Testis (tissue), 5 donors: ENCODE measurements around a stretch of chr1.

DNA sequence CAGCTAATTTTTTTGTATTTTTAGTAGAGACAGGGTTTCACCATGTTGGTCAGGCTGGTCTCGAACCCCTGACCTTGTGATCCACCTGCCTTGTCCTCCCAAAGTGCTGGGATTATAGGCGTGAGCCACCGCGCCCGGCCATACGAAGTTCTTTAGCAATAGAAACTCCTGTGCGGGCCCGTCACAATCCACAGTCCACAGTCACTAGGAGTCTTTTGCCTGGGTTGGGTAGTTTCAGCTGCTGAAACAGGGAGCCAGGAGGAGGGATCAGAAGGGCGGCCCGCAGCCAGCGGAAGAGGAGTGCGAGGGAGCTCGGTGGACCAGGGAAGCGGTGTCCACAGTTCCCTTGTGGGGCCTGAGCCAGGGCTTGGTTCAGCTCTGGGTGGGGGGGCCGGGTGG lies 17.9 kb upstream of the HSPG2 start:
- PRO-cap, 3 experiments, result peak in 1 of 3 experiments; most common plus-strand start position 309 of the sequence (in 1)
- RAMPAGE, long total RNA, 2 experiments, result no peak in any of the 2 experiments
- RRBS, result no CpG with 5 or more reads among the region's 15 CpGs

GRCh38 chr1:22055392-22055947 lies 3.0 kb downstream of the CDC42 start:
- PRO-cap, 3 experiments, result no peak in any of the 3 experiments
- RAMPAGE, long total RNA, 2 experiments, result no peak in any of the 2 experiments
- RRBS, result no CpG with 5 or more reads among the region's 7 CpGs

GRCh38 chr1:22092081-22092990 lies 39.8 kb downstream of the CDC42 start:
- PRO-cap, 3 experiments, result no peak in any of the 3 experiments
- RAMPAGE, long total RNA, 2 experiments, result no peak in any of the 2 experiments
- RRBS, result no CpG with 5 or more reads among the region's 3 CpGs

DNA sequence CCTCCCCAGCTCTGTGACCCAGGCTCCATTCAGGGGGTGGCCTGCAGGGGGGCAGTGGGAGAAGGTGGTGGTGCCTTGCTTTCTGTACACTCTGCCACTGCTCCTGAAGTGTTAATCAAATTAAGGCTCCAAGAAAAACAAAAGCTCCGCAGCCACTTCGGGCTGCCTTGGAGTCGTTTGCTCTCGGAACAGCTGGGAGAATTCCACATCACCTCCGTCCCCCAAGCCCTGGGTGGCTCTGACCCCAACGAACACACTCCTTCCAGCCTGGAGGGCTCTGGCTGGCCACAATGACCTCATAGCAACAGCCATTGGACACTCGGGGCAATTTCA lies 1.5 kb downstream of the WNT4 start:
- PRO-cap, 3 experiments, result no peak in any of the 3 experiments
- RAMPAGE, long total RNA, 2 experiments, result no peak in any of the 2 experiments
- RRBS, result no CpG with 5 or more reads among the region's 7 CpGs

- PRO-cap, 3 experiments, result no peak in any of the 3 experiments
- RAMPAGE, long total RNA, 2 experiments, result no peak in any of the 2 experiments
- RRBS, result no CpG with 5 or more reads among the region's 15 CpGs
Measured at GRCh38 chr1:22162976-22163578, 20.2 kb upstream of the WNT4 start.

DNA sequence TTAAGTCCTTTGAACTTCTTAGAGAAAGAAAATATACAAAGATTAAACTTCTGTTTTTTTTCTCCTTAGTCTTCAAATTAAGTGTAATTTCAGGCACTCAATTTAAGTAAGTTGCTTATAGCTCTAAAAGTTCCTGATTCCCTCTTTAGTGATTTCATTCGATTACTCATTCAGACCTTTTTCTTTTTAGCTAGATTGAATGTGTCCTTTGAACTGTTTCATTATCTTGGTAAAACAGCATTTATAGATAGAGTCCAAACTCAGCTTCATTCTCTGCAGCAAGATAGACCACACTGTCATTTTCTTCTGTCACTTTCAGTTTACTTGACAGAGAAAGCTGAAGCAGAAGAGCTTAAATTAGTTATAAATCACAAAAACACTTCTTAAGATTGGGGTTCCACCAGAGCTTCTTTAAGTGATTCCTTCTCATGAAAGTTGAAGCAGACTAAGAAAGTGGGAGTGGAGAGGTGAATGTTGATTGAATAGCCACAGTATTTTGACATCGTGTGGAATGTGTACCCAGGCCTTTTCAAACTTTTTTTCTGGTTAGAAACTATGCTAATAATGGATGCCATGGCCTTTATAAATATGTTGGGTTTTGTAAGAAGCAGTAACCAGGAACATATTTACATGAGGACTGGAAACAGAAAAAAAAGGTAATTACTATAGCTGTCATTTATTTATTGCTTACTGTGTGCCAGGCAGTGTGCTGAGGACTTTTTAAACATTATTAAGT lies 52.2 kb downstream of the ZBTB40 start:
- PRO-cap, 3 experiments, result no peak in any of the 3 experiments
- RAMPAGE, long total RNA, 2 experiments, result no peak in any of the 2 experiments
- RRBS, result no CpG with 5 or more reads among the region's 2 CpGs

- PRO-cap, 3 experiments, result no peak in any of the 3 experiments
- RAMPAGE, long total RNA, 2 experiments, result no peak in any of the 2 experiments
- RRBS, result no CpG with 5 or more reads among the region's 2 CpGs
Measured at GRCh38 chr1:22708668-22709054, 2.0 kb upstream of the EPHB2 start.

DNA sequence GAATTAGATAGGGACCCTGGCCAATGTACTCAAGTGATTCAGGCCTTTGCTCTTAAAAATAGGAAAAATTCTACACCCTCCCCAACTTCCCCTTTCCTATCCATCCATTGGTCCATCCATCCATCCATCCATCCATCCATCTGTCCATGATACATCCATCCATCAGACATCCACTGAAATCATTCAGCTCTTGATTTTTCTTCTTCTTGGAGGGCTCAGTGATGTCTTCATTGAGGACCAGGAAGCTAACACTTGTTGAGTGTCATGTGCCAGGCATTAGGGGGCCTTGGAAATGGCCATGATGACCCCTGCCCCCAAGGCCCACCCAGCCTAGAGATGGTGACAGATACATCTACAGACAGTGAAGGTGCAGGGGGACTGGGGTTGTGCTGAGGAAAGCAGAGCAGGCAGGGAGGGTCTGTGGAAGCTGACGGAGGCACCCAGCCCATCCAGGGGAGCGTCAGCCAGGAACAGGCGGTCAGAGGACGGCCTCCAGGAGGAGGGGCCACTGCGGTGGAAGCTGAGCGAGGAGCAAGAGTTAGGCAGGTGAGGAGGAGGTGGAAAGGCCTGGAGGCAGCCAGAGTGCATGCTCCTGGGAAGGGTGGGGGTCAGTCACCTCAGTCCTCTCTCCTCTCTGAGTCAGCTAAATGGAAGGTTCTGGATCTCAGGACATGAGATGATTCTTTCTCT lies 82.0 kb downstream of the EPHB2 start:
- PRO-cap, 3 experiments, result no peak in any of the 3 experiments
- RAMPAGE, long total RNA, 2 experiments, result no peak in any of the 2 experiments
- RRBS, result no CpG with 5 or more reads among the region's 6 CpGs

- PRO-cap, 3 experiments, result no peak in any of the 3 experiments
- RAMPAGE, long total RNA, 2 experiments, result no peak in any of the 2 experiments
- RRBS, result no CpG with 5 or more reads among the region's 2 CpGs
Measured at GRCh38 chr1:23101946-23102242, 82.6 kb downstream of the KDM1A start.

GRCh38 chr1:23313408-23313819 lies 30.7 kb downstream of the HNRNPR start:
- PRO-cap, 3 experiments, result no peak in any of the 3 experiments
- RAMPAGE, long total RNA, 2 experiments, result no peak in any of the 2 experiments
- RRBS, result no CpG with 5 or more reads among the region's 3 CpGs

DNA sequence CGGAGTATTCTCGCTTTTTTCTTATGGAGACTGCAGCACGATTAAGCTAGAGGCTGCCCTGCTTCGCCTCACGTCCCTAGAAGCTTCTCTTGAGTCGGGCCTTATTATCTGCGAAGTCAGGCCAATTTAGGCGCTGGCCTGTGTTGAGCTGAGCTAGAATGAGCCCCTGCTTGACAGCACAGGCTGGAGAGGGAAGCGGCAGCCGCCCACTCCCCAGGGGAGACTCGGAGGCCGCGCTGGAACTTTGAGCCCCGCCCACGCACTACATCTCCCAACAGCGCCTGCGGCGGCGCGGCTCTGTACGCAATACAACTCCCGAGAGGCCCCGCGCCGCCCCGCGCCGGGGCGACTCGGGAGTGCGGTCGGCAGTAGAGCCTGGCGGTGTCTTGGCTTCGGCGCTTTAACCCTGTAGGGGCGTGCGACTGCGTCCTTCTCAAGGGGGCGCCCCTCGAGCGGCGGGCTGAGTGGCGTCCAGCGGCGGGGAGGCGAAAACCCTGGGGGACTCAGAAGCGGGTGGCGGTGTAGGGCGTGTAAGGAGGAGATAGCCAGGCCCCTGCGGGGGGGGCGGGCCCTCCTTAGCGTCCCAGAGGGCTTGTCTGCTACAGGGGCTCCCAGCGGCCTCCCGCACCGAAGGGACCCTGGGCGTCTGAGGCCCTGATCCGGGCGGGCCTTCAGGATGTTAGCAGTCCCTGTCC lies 867 bp downstream of the ZNF436 start:
- PRO-cap, 3 experiments, result peak in 3 of 3 experiments; most common plus-strand start position 348 of the sequence (in 2); most common minus-strand start position 246 of the sequence (in 3)
- RAMPAGE, long total RNA, 2 experiments, result start-site peak on the plus strand in 1 of 2 experiments, centred at positions 336 to 607 of the sequence, 61 to 135 reads per replicate
- RRBS, result no CpG with 5 or more reads among the region's 58 CpGs

DNA sequence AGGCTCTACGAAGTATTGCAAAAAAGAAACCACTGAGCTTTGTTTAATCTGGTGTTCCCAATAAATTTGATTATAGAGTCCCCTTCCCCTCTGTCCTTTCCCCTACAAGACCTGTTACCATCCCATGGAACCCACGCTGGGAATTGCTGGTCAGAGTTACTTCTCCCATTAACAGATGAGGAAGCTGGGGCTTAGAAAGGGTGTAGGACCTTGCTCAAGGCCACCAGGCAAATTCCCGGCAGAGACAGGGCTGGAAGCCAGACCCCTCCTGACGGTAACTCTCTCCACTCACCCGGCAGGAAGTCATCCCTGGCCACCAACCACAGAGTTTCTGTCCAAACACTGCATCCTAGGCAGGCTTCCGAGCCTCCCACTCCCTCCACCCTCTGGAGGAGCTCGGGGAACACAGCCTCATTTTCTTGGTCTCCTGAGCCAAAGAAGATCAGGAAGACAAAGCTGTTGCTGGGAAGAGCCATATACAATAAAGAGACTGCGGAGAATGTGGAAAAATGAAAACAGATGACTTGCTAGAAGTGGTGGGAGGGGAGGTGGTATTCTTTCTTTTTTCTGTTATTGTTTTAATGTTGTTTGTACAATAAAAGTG lies 25.0 kb upstream of the ZNF436 start:
- PRO-cap, 3 experiments, result peak in 3 of 3 experiments; most common plus-strand start position 382 of the sequence (in 2)
- RAMPAGE, long total RNA, 2 experiments, result no peak in any of the 2 experiments
- RRBS, result 64% methylated on average over 3 of the region's 8 CpGs

- PRO-cap, 3 experiments, result no peak in any of the 3 experiments
- RAMPAGE, long total RNA, 2 experiments, result no peak in any of the 2 experiments
- RRBS, result no CpG with 5 or more reads among the region's 6 CpGs
Measured at GRCh38 chr1:23442421-23442745, 17.8 kb upstream of the TCEA3 start.

- PRO-cap, 3 experiments, result no peak in any of the 3 experiments
- RAMPAGE, long total RNA, 2 experiments, result no peak in any of the 2 experiments
- RRBS, result no CpG with 5 or more reads among the region's 6 CpGs
Measured at GRCh38 chr1:23451891-23452519, 27.5 kb upstream of the TCEA3 start.

DNA sequence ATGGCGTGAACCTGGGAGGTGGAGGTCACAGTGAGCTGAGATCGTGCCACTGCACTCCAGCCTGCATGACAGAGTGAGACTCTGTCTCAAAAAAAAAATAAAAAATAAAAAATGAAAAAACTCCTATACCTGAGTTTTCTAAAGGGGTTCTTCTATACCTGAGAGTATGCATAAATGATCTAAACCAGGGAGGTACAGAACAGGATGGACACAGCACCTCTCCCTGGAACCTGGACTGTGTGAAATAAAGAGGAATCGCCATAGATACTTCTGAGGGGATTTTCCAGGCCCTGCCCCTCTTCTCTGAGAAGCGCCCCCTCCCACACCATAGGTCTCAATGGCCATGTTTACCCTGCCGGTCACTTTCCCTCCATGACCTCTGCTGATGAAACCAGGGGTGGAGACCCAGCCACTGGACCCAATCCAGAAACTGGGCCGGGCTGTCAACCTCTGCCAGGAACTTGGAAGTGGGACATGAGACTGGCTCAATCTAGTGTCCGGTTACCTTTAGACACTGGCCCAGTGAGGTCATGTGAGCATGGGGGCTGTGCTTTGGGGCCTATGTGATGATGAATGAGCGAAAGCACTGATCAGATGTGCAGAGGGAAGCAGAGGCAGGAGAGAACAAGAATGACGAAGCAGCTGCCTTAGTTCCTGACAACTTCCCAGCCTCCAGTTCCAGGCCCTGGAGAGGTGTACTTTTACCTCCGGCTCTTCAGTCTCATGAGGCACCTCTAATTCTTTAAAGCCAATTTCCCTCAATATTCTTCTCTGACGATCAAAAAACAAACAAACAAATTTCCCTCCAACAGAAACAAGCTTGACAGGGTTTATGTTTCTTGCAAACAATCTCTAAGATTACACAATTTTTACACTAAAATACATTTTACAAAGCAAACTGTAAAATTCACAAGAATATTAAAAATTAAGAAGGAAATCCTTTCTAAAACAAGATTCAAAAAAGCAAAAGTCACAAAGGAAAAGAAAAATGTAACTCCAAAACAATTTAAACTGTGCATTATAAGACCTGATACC lies 5.0 kb downstream of the ASAP3 start:
- PRO-cap, 3 experiments, result peak in 3 of 3 experiments; most common plus-strand start position 593 of the sequence (in 3)
- RAMPAGE, long total RNA, 2 experiments, result no peak in any of the 2 experiments
- RRBS, result 59% methylated on average over 3 of the region's 11 CpGs

- PRO-cap, 3 experiments, result no peak in any of the 3 experiments
- RAMPAGE, long total RNA, 2 experiments, result no peak in any of the 2 experiments
- RRBS, result no CpG with 5 or more reads among the region's 5 CpGs
Measured at GRCh38 chr1:23597524-23598338, 38.4 kb upstream of the ID3 start.

DNA sequence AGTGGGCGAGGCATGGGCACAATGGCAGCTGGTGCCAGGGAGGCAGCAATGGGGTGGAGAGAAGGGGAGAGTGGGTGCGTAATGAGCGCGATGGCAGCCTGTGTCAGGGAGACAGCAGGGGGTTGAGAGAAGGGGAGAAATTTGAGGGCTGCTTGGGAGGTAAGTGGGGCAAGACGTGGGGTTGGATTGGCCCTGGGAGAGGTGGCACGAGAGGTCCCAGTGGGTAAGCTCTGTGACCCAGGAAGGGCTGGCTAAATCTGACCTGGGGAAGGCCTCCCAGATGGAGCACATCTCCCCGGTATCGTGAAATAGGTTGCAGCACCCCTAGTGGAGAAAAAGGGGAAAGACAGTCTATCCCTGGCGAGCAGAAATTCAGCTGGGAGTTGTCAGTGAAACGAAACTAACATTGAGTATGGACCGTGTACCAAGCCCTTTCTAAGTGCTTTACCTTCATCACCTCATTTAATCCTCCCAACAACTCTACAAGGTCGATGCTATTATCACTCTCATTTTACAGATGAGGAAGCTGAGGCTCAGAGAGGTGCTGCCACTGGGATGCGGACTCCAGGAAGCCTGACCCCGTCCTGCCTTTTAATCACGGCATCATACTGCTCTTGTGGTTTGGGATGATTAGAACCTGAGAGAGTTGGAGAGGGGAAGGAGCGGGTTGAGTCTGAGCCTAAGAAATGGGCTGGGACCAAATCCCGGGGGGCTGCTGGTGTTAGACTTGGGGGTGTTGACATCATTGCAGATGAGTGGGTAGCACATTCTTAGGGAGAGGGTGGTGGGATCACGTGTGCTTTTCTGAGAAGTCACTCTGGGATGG lies 56.6 kb upstream of the RPL11 start:
- PRO-cap, 3 experiments, result no peak in any of the 3 experiments
- RAMPAGE, long total RNA, 2 experiments, result no peak in any of the 2 experiments
- RRBS, result no CpG with 5 or more reads among the region's 18 CpGs

DNA sequence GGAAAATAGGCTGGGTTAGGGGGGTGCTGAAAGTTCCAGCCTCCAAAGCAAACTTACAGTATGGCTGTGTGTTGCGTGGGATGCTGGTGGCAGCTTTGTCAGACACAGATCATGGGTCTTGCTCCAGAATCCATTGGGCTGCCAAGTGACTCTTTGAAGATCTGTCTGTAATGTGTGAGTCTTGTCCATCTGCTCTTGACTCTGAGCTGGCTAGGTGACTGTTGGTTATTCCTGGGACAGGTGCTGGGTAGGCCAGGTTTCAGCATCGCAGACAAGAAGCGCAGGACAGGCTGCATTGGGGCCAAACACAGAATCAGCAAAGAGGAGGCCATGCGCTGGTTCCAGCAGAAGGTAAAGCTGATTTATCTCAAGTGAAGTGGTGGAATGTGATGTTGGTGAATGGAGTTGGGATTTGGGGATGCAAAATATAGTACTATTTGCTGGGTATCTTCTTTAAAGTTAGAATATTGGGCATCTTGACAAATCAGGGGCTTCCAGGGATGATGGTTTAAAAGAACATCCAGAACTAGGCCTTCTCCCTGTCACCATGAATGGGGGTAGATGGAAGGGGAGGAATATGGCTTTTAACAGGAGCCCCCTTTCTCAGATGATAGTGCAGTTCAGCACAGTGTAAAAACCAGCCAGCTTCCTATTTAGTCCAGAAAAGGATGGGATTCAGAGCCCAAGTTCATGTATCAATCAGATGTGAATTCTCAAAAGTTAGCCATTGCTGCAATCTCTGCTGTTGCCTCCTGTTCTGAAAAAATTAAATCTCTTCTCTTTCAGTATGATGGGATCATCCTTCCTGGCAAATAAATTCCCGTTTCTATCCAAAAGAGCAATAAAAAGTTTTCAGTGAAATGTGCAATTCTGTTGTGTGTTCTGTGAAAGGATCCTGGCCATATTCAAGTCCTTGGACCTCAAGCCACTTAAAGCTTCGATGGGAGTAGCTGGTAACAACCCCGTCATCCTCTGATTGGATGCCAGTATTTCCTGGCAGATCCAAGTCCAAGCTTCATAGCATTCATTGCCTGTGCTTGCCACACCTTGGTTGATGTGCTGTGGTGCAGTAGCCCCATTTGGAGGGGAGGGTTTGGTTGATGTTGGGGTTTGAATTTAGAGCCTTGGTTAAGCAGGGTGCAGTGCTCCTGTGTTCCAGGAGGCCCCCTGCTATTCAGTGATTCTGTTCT lies 4.3 kb downstream of the RPL11 start:
- PRO-cap, 3 experiments, result no peak in any of the 3 experiments
- RAMPAGE, long total RNA, 2 experiments, result no peak in any of the 2 experiments
- RRBS, result no CpG with 5 or more reads among the region's 7 CpGs

DNA sequence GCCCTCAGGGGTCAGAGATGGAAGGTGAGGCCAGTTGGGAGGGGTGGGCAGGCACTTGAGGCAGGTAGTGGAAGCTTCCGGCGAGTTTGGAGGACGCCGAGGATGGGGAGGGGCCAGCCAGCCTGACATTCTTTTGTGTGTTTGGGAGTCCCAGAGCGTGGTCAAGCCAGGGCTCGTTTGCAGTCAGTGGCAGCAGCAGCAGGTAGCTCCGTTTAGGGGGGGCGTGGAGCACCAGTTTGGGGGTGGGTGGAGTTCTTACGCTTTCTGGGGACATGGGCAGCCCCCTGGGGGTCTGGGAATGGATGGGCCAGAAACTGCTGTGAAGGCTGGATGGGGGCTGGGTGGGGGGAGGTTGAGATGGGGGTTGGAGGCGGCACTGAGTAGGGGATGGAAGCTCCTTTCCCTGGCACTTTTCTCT lies 880 bp downstream of the LYPLA2 start:
- PRO-cap, 3 experiments, result no peak in any of the 3 experiments
- RAMPAGE, long total RNA, 2 experiments, result no peak in any of the 2 experiments
- RRBS, result 1% methylated on average over 1 of the region's 10 CpGs

- PRO-cap, 3 experiments, result no peak in any of the 3 experiments
- RAMPAGE, long total RNA, 2 experiments, result no peak in any of the 2 experiments
- RRBS, result 2% methylated on average over 20 of the region's 43 CpGs
Measured at GRCh38 chr1:23867401-23868135, 522 bp downstream of the FUCA1 start.